Brain (tissue), 1 donor: ENCODE measurements around the gene FSHB.

DNA sequence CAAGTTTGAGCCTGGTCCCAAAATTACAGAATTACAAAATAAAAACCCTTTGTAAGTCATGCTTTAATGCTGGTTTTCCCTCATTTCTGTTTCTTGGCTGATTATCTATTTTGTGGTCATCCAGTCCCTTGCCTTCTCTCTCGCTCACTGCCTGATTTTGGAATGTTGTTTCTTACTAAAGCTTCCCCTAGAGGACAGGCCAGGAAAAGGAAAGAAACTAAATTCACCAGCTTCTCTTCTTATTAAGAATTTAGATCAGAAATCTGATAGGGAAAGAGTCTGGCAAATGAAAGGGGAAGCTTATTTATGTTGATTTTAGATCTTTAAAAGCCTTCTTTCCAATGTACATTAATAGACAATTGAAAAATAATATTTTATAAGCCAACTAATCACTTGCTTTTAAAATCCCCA is 16.6 kb upstream of the BDNF start:
- RRBS, result no CpG with 5 or more reads among the region's 1 CpG

GRCh38 chr11:27718201-27718847 is 18.1 kb upstream of the BDNF start:
- RRBS, result 8% methylated on average over 3 of the region's 34 CpGs

DNA sequence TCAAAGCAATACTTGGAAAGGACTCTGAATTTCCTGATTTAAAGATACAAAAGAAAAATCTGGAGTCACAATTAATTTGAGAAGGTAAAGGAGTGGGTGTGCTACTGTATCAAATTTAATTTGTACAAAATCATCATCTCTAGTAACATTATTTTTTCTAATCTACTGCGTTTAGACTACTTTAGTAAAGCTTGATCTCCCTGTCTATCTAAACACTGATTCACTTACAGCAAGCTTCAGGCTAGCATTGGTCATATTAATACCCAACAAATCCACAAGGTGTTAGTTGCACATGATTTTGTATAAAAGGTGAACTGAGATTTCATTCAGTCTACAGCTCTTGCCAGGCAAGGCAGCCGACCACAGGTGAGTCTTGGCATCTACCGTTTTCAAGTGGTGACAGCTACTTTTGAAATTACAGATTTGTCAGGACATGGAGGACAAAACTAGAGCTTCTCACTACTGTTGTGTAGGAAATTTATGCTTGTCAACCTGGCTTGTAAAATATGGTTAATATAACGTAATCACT is at the start of gene FSHB:
Gene FSHB (plus strand): TSS at position 332 of the 529 bp plus-strand sequence.
- RRBS, result no CpG with 5 or more reads among the region's 4 CpGs

GRCh38 chr11:30326772-30327371 is 4.0 kb downstream of the ARL14EP start:
- RRBS, result no CpG with 5 or more reads among the region's 3 CpGs

- RRBS, result no CpG with 5 or more reads among the region's 7 CpGs
Observed at GRCh38 chr11:31508842-31509311, 545 bp downstream of the IMMP1L start.

DNA sequence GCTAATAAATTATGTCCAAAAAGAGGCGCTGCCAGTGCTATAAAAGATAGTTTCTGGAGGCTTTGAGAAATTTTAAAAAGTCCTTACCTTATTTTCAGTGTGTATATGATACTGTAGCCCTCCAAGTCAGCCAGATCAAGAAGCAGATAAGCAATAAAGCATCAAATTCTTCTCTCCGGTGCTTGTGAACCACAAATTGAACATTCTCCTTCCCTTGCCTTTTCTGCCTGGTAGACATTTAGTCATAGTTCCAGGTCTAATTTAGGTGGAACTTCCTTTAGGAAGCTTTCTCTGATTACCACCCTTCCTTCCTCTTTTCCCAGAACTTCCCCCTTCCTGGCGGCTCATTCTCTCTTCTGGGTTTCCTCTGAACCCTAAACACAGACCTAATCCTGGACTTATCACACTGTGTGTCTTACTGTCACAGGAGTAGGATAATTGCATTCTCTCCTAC is 61.9 kb downstream of the RCN1 start:
- RRBS, result no CpG with 5 or more reads among the region's 3 CpGs

- RRBS, result no CpG with 5 or more reads among the region's 19 CpGs
Observed at GRCh38 chr11:32382129-32383164, 52.9 kb downstream of the WT1 start.

GRCh38 chr11:32432400-32433478 is 2.6 kb downstream of the WT1 start:
- RRBS, result no CpG with 5 or more reads among the region's 34 CpGs

DNA sequence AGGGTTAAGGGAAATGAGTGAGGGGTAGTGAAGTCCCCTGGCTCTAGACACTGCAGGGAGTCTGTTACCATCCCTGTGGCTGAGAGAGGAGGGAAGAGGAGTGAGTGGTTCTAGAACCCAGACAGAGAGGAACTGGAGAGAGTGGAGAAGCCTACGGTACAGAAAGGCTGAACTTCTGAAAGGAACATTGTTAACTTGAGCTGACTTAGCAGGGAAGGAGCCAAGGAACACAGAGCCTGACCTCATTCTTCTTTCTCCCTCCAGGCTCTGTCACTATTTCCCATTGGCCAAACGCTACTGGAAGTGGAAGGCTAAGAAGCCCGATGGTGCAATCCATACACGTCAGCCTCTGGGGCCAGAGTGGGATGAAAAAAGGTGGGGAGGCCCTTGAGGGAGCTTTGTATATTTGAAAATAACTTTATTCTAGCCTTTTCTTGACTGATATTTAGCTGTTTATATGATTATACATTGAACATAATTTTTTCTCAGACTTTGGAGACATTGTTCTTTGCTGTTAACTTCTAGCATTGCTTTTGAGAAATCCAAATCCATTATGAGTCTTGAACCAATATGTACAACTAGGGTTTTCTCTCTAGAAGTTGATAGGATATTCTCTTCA is 16.5 kb upstream of the WT1 start:
- RRBS, result no CpG with 5 or more reads among the region's 4 CpGs

GRCh38 chr11:32831081-32831774 is 1.5 kb downstream of the PRRG4 start:
- RRBS, result no CpG with 5 or more reads among the region's 8 CpGs

DNA sequence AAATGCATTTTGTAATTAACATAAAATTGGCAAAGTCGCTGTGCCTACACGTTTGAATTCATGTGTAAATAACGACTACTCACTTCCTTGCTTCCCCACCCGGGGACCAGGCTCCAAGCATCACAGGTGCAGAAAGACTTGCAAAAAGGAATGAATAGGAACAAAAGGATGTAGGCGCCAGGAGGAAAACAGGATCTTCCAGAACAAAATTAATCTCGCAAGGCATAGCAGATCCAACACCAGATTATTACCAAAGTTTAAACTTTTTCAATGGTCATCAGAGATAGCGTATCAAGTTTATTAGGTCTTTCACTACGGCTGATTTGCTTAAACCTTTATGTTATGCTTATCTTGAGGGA is 1.3 kb upstream of the QSER1 start:
- RRBS, result no CpG with 5 or more reads among the region's 8 CpGs

GRCh38 chr11:32968543-32968903 is 47.2 kb upstream of the DEPDC7 start:
- RRBS, result no CpG with 5 or more reads among the region's 1 CpG

DNA sequence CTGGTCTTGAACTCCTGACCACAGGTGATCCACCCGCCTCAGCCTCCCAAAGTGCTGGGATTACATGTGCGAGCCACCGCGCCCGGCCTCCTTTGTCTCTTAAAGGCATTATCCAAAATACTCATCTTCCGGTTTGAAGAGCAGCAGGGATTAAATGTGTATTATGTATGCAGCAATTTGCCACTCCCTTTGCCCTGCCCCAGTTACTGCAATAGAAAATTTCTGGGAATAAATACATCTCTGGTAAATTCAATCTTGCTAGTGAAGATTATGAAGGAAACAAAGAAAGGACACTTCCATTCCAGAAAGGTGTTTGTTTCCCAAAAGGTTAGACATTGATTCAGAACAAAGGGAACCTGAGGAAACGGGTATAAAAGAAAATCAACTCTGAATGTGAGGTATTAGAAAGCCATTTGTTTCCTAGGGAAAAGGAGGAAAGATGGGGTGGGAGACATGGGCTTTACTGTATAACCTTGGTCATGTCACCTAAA is 1.1 kb upstream of the HIPK3 start:
- RRBS, result no CpG with 5 or more reads among the region's 7 CpGs

- RRBS, result 1% methylated on average over 10 of the region's 82 CpGs
Observed at GRCh38 chr11:33257961-33258862, 1.0 kb downstream of the HIPK3 start.

DNA sequence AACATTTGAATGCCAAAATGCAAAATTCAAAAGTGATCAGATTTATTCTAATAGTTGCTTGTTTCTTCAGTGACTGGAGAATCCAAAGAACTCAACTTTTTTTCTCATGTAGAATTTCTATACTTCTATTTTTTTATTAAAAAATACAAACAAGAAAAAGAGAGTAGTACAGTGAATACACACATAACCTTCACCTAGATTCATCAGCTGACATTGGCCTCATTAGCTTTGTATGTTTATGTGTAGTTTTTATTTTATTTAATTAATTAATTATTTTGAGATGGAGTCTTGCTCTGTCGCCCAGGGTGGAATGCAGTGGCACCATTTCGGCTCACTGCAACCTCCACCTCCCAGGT is 16.4 kb upstream of the KIAA1549L start:
- RRBS, result no CpG with 5 or more reads among the region's 2 CpGs

- RRBS, result no CpG with 5 or more reads among the region's 13 CpGs
Observed at GRCh38 chr11:33691906-33692626, 8.6 kb downstream of the C11orf91 start.

DNA sequence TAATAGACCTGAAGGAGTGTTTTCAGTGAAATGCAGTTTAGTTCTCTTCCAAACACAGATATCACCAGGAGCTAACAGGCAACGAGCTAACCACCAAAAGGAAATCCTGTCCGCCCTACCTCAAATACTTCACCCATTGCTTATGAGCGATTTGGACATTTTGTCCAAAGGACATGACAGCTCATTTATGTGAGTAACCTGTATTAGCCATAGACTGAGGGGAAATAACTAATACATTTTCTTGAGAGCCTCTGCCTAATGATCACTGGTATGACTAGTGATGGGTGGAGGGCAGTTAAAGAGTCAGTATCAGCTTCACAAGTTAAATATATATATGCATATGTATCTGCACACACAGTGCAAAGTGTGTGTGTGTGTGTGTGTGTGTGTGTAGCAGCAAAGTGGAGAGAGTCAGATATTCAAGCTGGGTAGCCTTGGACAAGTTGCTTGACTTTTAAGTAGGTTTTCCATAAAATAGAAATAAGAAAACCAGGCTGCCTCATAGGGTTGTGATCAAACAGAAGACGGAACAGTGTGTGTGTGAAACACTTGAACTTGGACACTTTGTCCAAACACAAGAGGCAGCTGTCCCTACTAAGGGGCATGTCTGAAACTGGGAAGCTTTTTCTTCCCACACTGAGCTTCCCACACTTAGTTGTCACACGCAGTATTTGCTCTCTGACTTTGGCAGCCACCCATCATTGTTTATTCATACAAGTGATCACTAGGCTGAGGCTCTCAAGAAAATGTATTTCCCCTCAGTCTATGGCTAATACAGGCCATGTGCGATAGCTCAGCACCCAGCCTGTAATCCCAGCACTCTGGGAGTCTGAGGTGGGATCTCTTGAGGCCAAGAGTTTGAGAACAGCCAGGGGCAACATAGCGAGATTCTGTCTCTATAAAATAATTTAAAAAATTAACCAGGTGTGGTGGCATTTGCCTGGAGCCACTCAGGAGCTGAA is 1.0 kb upstream of the C11orf91 start:
- RRBS, result no CpG with 5 or more reads among the region's 7 CpGs

GRCh38 chr11:33736126-33736295 is 212 bp downstream of the CD59 start:
- RRBS, result 2% methylated on average over 10 of the region's 17 CpGs

GRCh38 chr11:33742888-33743382 is 6.7 kb upstream of the CD59 start:
- RRBS, result no CpG with 5 or more reads among the region's 8 CpGs

DNA sequence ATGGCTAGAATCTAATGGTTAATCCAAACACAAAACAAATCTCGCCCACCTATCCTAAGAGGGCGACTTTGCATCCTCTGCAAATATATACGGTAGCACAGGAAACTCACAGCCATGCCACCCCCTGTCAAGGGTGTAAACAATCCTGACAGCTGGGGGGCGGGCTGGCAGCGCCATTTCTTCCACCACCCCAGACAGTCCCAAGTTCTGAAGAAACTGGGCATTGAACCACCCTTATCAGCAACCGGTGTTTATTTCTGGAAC is 943 bp downstream of the FBXO3 start:
- RRBS, result 0% methylated on average over 1 of the region's 6 CpGs